Panc1 (cell line): ENCODE measurements around a stretch of chr14.

GRCh38 chr14:49833283-49833729 is 19.3 kb downstream of the NEMF start:
- RRBS, 2 experiments: no CpG with 5 or more reads among the region's 3 CpGs

DNA sequence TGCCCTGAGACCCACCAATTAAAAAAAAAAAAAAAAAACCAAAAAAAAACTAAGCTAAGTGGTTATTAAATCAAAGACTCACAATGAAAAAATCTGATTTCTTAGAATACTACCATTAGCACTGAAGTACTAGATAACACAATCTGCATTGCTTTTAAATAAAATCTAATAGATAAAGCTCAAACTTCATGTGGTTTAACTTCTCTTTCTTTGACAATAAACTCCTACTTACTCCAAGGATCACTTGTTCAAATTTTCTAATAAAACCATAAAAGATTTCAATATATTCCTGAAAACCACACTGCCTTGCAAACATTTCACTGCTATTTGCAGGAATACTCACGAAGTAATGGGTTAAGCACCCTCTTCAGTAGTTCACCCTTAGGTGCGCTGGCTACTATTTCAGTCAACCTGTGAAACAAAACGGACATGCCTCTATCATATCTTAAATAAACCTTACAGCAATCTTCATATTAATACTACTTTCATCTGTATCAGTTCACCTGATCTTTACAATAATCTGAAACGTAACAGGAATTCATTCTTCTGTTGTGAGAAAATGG is 14.7 kb downstream of the NEMF start:
- RRBS, 2 experiments: no CpG with 5 or more reads among the region's 4 CpGs

DNA sequence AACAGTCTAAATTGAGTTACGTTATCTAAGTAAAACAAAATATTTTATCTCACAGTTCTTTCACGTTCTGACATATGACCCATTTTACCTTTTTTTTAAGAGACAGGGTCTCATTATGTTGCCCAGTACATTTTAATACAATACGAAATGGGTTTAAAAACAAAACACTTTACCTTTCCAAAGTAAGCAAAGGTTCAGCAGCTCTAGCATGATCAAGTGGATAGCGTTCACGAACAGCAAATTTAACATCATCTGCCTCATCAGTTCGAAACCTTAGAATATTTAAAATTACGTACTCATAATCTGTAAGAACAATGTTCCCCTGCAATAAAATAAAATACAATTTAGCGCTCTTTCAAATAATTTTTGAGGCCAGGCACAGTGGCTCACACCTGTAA is 12.0 kb downstream of the NEMF start:
- RRBS, 2 experiments: no CpG with 5 or more reads among the region's 8 CpGs

DNA sequence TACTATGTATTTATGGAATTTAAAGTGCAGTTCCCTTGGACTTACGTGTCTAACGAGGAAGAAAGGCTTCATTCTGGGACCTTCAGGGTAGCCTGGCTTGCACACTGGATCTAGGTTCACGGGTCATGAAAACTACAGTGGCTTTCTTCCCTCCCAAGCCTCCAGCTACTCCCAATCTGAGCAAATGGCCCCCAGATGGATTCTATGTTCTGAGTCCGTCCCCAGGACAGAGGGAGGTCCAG is 77.2 kb downstream of the ARF6 start:
- RRBS, 2 experiments: no CpG with 5 or more reads among the region's 4 CpGs

DNA sequence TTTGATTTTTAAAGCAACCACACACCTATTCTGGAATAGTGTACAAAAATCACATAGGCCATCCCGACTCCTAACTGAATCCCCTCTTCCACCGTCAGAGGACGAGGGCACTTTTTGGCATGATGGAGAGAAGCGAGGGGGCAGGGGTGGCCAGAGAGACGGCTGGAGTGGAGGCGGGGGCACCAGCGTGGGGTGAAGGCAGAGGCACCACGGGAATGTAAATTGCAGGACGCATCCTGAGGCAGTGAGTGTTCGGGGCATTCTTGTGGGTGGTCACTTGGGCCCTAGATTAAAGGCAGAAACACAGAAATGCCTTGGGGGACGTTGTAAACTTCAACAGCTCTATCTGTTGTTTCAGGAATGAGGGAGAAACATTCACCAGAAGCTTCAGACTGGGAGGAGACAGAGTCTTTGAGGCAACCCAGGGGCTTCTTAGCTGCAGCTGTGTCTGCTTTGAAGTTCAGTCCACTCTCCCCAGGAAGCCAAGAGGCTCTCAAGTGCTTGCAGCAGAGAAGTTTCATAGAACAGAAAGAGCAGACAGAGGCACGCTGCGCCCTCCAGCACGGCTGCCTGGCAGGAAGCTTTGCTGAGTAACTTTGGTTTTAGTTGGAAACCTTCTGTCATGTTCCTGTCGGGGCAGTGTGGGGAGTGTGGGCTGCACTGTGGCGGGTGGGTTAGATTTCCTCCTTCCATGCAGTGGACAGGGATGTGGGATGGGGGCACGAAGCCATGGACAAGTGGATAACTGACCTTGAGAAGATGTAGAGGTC is 107.4 kb downstream of the ARF6 start:
- RRBS, 2 experiments: no CpG with 5 or more reads among the region's 17 CpGs

DNA sequence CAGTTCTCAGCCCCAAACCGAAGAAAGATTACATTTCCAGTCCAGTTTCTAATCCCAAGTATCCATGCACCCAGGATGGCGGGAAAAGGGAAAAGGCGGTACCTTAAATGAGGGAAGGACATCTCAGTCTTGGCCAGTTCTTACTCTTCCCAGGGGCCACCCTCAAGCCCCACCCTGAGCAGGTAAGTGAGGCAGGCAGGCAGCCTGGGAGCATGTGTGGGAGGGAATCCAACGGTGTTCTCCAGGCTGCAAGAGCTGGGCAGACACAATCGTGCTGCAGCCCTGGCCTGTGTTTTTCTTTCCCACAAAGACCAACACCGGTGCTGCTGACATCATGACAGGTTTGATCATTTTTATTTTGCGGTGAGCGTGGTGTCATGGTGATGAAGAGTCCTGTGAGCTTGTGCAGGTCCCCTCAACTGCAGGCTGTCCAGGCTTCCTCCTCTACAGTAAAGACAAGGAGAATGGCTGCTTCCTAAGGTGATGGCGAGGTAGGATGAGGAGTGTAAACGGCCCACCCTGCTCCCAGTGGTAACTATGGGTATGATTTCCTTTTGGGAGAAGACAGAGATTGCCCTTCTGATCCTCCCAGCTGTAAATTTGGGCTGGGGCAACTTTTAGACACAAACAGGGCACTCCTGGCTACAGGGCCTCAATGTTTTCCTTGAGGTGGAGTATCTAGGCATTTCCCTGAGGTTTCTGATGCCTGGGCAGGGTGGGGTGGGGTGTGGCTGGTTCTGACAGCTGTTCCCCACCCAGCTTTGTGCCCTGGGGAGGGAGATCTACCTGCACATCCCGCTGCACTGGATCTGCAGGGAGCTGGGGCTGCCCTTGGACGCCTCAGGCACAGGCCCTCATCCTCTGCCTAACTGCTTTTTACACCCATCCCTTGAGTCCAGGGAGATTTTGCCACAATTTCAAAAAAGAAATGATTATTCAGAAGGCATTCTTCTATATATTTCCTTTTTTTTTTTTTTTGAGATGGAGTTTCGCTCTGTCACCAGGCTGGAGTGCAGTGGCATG is 109.1 kb downstream of the VCPKMT start:
- RRBS, 2 experiments: no CpG with 5 or more reads among the region's 13 CpGs

- RRBS, 2 experiments: no CpG with 5 or more reads among the region's 8 CpGs
Observed at GRCh38 chr14:50038441-50039507, 77.6 kb downstream of the VCPKMT start.

DNA sequence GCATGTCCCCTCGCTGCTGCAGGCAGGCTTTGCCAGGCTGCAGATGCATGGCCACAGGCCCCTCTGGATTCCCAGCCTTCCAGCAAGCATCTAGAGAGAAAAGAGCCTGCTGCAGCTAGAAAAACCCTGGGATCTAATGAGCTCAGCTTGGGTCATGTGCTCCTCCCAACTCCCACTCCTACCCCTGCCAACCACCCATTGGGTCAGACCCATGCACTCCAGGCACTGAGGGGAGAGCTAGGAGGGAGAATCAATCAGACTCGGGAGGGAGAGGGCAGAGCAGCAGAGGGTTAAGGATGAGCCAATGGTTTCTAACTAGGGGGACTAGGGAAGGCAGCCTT is 56.6 kb downstream of the VCPKMT start:
- RRBS, 2 experiments: no CpG with 5 or more reads among the region's 2 CpGs

DNA sequence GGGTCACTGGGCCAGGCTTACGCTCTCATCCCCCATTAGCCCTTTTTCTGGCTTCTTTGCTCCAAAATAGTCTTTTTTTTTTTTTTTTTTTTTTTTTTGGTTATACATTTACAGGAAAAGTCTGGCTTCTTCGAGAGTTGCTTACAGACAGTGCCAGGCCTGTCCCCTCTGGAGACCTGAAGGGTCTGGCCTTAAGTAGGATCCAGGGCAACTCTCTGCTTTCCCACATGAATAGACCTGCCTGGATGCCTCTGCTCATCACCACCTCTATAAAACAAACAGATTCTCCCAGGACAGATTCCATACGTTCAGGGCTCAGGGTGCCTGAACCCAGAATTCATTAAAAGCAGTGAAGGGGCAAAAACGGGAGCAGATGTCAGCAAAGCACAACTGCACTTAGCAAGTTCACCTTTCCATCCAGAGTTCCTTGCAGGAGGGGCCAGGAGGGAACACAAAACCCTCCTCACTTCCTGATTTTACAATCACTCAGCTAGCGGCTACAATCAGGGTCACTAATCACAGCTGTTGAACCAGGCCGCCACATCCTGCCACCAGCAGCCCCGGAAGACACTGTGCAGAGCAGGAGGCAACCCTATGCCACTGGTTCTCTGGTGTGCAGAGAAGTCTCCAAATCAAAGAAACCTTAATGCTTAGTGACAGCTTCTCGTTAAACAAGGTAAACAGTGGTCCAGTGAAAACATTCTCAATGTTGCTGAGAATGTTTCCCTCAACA is 54.8 kb downstream of the VCPKMT start:
- RRBS, 2 experiments: no CpG with 5 or more reads among the region's 8 CpGs

DNA sequence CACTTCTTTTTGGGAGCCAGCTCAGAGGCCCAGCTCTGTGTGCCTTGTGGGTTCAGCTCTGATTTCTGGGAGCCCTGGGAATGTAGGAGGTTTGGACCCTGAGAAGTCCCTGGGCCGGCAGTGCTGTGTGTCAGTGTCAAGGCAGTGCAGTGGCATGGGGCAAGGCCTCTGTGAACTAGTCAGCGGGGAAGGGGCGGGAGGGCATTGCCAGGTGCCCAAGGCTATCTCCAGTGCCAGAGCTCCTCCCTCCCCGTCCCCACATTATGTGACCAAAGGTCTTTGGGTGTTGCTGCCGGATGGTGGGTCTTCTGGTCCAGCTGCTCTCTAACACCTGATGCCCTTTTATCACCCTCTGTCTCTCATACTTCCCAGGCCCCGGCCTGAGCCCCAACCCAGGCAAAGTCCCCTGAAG is 54.2 kb downstream of the VCPKMT start:
- RRBS, 2 experiments: 70 to 76% methylated on average over 2 of the region's 6 CpGs

DNA sequence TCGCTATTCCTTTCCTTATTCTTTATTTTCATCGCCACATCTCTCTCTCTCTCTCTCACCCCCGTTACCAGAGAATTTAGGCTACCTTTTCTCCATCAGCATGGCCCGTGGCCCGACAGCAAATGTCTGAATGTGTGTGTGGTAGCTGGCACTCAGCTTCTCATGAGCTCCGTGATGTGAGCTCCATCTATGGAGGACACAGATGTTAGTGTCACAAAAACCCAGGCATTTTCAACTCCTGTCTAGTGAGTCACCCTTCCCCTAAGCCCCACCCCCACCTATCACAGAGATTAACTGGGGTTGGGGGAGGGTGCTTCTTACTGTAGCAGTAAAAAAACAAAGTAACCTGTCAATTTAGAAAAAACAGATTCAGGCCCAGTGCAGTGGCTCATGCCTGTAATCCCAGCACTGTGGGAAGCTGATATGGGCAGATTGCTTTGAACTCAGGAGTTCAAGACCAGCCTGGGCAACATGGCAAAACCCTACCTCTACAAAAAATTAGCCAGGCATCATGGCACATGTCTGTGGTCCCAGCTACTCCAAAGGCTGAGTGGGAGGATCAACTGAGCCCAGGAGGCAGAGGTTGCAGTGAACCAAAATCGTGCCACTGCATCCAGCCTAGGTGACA is 53.7 kb downstream of the VCPKMT start:
- RRBS, 2 experiments: no CpG with 5 or more reads among the region's 7 CpGs

- RRBS, 2 experiments: no CpG with 5 or more reads among the region's 9 CpGs
Observed at GRCh38 chr14:50082281-50082767, 34.0 kb downstream of the VCPKMT start.

DNA sequence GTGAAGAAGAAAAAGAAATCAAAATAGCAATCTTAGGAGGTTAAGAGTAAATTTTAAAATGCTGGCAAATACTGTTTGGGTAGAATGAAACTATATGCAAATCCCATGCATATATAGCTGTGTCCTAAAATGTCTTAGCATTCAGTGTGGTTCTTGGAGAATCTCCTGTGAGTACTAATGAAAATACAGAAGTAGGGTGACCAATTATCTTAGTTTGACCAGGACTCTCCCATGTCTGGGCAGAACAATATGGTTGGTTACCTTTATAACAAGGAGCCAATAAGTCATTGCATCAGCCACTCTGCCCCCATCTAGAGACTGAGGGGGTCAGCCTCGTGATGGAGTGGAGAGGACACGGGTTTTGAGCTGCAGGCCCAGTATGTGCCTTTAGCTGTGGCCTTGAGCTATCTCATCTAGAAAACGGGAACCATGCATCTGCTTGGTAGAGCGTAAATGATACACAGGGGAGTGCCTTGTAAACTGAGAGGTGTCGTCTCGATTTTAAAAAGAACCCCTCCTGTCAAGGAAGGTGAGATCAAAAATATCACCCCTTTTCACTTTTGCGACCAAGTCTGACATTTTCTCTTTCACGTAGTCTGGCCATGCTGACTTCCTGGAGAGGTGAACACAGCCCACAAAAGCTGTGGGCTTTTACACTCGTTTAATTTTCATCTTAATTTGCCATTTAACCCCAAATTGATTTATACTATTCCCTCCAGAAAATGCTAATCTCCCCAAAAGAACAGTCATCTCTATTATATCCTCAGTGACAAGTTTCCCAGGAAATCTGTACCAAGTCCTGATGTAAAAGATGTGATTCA is 30.9 kb downstream of the VCPKMT start:
- RRBS, 2 experiments: no CpG with 5 or more reads among the region's 9 CpGs

DNA sequence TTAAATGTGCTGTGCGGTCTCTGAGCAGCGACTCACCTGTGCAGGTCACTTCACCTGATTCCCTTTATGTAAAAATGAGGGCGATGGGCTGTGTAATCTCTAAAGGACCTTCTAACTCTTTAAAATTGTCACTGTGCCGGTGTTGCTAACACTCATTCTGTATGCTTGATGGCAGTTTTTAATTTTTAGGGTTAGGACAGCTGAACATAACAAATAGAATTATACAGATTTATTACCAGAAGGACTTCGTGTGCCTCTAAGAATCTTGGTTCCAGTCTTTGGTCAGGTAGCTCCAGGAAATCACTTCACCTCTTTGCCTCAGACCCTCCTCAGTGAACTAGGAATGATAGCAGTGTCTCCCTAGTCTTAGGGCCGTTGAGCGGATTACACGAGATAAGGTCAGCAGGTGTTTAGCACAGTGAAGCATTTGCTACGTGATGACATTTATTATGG is 919 bp downstream of the DMAC2L start:
- RRBS, 2 experiments: no CpG with 5 or more reads among the region's 9 CpGs

DNA sequence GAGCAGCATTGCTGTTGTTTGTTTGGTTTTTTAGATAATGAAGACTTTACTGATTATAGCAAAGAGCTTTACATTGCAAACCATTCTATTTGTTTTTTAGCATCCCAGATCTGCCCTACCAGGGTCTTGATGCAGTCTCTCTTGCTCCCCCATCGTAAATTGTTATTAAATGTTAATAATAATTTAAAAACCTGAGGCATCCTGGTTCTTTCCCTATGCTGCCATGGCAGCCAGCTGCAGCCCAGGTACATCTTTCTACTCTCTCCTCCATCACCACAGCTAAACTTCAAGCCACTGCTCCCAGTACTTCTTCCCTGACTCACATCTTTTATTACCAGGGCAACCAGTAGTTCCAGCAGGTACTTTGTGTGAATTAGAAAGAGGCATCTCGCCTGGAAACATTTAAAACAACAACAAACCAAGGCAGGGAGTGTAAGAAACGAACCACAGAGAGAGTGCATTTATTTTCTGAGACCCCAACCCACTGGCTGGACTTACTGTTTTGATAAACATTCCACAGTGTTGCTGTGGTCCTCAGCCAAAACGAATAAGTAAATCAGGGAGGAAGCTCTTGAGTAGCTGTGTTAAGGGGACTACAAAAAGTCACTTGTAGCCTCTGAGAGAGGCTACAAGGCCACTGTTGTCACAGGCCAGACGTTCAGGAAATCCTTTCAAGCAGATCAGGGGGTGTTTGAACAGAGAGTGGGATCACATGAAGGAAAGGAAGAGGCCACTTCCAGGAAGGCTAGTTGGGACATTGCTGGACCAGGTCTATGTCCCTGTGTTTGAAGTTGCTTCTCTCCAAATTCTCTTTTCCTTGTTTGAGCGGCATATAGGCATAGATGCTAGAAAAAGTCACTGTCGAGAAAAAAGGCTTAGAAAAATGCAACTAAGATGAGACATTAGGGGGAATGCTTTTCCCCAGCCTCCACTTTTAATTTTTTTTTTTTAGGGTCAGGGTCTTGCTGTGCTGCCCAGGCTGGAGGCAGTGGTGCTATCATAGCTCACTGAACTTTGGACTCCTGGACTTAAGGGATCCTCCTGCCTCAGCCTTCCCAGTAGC is 33.7 kb downstream of the DMAC2L start:
- RRBS, 2 experiments: no CpG with 5 or more reads among the region's 7 CpGs

DNA sequence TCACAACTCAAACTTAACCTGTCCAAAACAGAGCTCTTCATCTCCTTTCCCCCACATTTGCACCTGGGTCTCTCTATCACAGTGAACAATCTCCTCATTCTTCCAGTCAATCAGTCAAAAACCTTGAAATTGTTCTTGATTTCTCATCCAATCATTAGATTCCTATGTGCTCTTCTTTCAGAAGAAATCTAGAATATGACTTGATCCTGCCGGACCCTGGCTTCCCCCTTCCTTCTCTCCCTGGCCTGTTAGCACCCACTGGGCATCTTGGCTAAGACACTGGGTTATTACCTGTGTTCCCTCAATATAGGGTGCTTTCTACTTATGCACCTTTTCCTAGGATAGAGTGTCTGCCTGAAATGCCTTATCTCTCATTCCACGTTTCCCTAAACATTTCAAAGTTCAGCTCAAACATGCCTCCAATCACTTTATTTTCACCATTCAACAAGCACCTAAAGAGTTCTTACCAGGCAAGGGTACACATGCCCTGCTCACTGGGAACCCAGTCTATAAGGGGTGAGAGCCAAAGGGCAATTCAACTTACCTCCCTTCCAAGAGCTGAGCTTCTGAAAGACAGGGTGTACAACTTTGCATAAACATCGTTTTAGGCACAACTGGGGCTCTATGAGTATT is 3.8 kb downstream of the CDKL1 start:
- RRBS, 2 experiments: no CpG with 5 or more reads among the region's 3 CpGs

DNA sequence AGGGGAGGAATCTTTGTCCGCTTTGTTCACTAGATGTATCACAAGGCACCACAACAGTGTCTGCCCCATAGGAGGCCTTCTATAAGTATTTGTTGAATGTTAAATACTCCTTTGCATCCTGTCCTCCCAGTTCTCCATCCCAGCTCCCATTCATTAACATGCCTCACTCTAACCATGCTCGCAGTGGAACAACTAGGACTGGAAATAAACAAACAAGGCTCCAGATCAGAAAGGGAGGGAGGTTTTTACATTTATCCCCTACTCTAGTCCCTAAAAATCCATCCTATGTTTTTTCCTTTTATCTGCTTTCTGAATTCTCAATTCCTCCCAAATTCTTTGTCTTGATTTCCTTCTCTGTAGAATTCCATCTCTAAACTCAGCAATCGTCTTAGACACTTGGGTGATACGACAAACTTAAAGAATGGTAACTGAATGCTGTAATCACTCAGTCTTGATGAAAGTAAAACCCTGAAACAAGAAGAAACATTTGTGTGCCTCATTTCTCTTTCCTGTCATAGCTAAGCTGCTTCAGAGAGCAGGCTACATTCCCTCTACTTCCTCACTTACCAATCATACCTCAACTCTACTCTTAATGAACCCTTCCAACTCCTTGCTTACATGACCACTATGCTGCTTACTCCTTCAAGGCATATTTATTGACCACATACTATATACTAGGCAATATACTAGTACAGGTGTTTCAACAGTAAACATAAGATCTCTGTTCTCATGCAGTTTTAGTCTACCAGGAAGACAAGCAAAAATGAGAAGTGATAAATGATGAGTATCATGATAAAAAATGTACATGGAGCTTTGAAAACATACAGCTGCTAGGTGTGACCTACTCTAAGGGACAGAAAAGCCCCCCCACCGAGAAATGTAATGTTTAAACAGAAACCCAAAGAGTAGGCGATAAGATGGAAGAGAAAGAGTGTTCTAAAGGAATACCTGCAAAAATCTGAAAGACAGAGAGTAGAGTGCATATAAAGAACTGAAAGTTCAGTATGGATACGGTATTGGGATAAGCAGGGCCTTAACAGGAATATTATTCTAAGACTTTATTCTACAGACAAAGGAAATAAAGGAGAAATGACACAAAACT is 8.3 kb downstream of the MAP4K5 start:
- RRBS, 2 experiments: no CpG with 5 or more reads among the region's 7 CpGs

DNA sequence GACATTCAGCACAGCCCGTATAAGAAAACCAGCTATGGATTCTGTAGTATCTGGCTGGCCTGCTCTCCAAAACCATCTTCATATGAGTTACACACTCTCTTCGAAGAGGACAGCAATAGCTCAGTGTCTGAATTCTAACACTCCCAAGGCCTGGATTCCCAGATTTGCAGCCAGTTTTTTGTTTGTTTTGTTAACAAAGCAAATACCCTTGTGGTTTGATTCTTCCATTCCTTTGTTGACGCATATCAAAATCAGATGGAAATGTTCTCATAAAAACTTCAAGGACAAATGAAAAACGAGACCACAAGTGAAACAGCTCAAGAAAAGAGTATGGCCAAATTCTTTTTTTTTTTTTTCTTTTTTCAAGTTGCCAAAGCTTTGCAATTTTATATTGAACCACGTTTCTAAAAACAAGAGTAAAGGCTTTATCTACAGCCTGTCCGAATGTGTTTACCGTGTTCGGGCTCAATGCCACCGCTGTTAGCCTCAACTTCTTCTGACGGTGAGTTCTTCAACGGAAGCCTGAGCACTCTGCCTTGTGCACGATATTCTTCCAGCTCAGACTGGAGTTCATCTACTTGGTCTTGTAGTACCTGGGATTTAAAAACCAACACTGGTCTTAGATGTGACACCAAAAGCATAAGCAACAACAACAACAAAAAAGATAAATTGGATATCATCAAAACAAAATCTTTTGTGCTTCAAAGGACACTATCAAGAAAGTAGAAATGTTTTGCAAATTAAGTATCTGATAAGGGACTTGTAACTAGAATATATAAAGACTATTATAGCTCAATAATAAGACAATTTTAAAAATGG is 67.4 kb downstream of the NIN start:
- RRBS, 2 experiments: no CpG with 5 or more reads among the region's 12 CpGs

- RRBS, 2 experiments: no CpG with 5 or more reads among the region's 2 CpGs
Observed at GRCh38 chr14:50914491-50914850, 29.8 kb downstream of the PYGL start.

GRCh38 chr14:50928280-50928820 is 15.9 kb downstream of the PYGL start:
- RRBS, 2 experiments: no CpG with 5 or more reads among the region's 6 CpGs